Camera-type eye (tissue), 1 donor: ENCODE measurements around a stretch of chr3.

DNA sequence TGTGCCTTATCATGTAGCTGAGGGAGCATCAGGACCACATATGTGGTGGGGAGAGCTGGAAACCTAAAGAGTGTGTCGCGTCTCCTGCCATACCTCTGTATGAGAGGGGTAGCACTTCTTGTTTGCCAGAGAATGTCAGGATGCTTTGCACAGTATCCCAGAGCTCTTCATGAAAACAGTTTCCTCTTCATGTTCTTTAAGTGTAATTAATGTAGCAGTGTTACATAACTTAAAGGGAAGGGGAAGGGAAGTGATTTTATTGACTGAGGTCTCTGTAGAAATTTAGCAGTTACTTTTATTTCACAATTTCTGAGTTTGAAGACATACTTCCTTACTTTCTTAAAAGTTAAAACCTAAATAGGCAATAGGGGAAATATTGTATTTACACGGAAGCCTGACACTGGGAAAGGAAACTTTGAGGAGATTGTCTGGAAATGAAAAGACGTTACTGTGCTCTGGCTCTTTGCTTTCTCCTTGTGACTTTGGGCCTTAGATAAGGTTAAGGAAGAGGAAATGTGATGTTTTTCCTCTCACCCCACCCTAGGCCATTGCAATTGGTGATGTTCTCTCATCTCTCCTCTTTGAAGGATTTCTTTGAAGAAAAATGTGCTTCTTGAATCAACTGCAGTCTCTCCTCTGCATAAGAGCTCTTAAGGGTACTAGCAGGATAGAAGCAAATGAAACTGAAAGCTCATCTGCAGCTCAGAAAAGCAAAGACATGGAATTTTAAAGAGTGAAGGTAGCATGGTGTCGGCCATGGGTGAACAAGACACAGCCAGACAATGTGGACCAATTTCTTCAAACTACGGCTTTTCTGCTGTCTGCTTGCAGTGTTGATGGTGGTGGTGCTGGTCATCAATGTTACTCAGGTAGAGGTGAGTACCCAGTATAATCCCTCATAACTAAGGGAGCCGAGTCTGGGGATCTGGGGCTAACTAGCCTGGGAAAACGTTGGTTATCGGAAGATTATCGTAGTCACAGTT, 6.1 kb downstream of the NXPE3 start:
- RAMPAGE, long total RNA = no peak

DNA sequence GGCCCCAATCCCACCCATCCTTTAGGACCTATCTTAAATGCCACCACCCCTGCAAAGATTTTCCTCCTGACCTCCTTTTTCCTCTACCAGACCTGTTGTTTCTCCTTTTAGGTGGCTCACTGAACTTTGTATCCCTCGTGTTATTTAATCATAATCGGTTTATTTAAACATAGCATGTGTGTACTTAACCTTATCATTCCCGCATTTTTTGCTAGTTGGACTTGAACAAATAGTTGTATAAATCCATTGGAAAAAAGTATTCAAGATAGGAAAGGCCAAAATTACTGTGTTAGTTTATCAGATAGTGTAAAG, 978 bp upstream of the NFKBIZ start:
- RAMPAGE, long total RNA = no peak

DNA sequence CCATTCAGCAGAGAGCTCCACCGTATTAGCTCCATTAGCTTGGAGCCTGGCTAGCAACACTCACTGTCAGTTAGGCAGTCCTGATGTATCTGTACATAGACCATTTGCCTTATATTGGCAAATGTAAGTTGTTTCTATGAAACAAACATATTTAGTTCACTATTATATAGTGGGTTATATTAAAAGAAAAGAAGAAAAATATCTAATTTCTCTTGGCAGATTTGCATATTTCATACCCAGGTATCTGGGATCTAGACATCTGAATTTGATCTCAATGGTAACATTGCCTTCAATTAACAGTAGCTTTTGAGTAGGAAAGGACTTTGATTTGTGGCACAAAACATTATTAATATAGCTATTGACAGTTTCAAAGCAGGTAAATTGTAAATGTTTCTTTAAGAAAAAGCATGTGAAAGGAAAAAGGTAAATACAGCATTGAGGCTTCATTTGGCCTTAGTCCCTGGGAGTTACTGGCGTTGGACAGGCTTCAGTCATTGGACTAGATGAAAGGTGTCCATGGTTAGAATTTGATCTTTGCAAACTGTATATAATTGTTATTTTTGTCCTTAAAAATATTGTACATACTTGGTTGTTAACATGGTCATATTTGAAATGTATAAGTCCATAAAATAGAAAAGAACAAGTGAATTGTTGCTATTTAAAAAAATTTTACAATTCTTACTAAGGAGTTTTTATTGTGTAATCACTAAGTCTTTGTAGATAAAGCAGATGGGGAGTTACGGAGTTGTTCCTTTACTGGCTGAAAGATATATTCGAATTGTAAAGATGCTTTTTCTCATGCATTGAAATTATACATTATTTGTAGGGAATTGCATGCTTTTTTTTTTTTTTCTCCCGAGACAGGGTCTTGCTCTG, 10.3 kb downstream of the NFKBIZ start:
- RAMPAGE, long total RNA = no peak

- RAMPAGE, long total RNA = no peak
Observed at GRCh38 chr3:101863653-101863900, 14.3 kb downstream of the NFKBIZ start.

- RAMPAGE, long total RNA = no peak
Observed at GRCh38 chr3:101942305-101942661, 93.0 kb downstream of the NFKBIZ start.

DNA sequence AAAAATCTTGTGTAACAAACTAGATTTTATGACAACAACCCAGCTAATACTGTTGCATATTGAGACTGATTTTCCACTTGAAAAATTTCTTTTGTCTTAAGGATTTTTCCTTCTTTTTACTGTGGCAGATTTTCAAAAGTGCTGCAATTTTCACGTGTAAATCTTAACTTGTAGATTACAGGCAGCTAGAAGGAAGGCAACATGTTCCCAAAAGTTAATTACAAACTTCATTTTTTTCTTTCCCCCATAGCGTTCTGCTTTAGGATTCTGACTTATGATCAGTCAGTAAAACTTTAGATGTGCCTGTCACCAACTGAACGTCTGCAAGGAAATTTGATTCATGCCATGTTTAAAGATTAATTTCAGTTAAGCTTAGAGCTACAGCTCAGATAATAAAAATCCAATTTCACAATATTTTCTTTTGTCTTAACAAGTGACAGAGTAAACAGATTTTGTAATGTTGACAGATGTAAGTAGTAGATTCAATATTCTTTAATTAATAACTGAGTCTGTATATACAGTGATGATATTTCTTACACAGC, 253.0 kb downstream of the NFKBIZ start:
- RAMPAGE, long total RNA = no peak

GRCh38 chr3:104160435-104160915, 1206.2 kb upstream of the ALCAM start:
- RAMPAGE, long total RNA = no peak

GRCh38 chr3:105539844-105540323, 173.2 kb downstream of the ALCAM start:
- RAMPAGE, long total RNA = no peak

DNA sequence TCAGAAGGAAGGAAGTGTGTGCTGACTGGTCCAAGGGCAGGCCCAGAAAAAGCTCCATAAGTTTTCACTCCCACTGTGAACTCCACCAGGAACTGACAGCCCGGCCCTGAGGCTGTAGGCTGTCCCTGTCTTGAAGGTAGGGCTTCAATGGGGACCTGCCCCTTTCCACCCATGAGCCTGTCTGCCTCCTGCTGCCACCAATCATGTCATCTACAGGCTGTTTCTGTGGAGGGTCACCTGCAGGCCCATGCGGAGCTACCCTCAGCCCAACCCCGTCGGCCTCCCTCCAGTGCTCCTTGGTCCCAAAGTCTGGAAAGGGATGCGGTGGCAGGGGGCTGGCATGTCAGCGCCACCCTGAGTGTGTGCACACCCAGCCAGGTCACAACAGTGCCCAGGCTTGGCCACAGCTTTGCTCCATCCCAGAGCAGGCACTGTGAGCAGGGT, 109.5 kb downstream of the CBLB start:
- RAMPAGE, long total RNA = no peak

GRCh38 chr3:105801432-105801866, 67.4 kb downstream of the CBLB start:
- RAMPAGE, long total RNA = no peak

GRCh38 chr3:106206170-106206569, 337.4 kb upstream of the CBLB start:
- RAMPAGE, long total RNA = no peak

GRCh38 chr3:106206570-106207110, 337.8 kb upstream of the CBLB start:
- RAMPAGE, long total RNA = no peak

GRCh38 chr3:107235484-107236302, 141.5 kb upstream of the CCDC54 start:
- RAMPAGE, long total RNA = no peak

GRCh38 chr3:107571154-107571472, 48.4 kb downstream of the BBX start:
- RAMPAGE, long total RNA = no peak

DNA sequence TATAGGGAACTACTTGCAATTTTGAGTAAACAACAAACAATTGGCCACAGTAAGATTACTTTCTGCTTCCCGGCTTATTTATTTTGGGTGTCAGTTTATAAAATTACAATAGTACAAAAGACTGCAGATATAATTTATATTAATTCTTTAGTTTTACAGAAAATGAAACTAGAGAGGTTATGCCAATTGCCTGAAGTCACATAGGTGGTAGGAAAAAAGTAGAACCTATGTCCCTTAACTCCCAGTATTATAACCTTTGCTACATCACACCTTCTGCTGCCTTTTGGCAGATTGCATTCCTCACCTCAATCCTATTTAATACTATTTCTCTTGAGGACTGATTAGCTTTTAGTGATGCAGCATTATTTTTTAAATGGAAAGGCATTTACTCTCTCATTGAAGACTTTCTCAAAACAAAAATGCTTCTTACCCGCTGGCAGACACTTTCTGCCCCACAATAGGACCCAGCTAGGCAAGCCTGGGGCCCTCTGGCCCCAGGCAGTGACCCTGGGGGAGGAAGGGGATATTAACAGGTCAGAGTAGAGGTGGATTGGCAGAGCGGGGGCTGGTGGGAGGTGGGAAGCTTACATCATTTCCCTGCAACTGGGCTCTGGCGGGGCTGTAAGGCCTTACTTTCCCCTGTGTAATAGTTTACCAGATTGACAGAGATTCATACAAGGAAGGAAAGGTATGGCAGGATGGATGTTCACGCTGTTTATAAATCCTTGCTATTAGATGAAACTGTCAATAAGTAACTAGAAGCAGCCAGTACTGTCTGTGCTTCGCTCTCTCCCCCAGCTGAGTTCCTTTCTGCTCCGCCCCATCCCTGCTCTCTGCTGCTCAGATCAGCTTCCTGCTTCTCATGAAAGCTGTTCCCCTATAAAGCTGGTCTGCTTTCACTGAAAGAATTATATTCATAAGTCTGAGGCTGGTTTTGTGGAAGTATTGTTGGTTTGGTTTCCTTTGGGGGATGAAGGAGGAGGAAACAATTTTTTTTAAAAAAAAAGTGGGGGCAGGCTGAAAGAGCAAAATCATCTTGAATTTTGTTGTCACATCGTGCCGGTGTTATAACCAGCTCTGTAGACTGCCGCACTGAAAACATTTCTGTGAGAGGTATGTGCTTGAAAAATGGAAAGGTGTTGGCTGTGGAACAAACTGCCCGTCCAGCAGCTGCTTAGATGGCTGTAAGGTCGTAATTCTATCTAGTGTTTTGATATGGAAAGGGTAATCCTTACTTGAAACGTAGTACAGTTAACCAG, 76.1 kb downstream of the BBX start:
- RAMPAGE, long total RNA = no peak

GRCh38 chr3:107698937-107699479, 176.2 kb downstream of the BBX start:
- RAMPAGE, long total RNA = no peak

GRCh38 chr3:107833143-107833558, 257.7 kb downstream of the CD47 start:
- RAMPAGE, long total RNA = no peak

- RAMPAGE, long total RNA = no peak
Observed at GRCh38 chr3:108040953-108041410, 49.8 kb downstream of the CD47 start.

DNA sequence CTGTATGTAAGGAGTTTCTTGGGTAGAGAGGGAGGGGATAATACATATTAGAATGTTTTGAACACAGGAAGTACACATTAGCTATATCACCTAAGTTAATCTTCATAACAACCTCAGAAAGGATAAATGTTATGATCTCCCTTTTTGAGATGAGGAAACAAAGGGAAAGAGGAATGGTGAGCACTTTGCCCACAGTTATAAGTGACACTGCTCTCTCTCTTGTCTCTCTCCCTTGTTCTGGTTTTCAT, 2.2 kb upstream of the CD47 start:
- RAMPAGE, long total RNA = no peak

DNA sequence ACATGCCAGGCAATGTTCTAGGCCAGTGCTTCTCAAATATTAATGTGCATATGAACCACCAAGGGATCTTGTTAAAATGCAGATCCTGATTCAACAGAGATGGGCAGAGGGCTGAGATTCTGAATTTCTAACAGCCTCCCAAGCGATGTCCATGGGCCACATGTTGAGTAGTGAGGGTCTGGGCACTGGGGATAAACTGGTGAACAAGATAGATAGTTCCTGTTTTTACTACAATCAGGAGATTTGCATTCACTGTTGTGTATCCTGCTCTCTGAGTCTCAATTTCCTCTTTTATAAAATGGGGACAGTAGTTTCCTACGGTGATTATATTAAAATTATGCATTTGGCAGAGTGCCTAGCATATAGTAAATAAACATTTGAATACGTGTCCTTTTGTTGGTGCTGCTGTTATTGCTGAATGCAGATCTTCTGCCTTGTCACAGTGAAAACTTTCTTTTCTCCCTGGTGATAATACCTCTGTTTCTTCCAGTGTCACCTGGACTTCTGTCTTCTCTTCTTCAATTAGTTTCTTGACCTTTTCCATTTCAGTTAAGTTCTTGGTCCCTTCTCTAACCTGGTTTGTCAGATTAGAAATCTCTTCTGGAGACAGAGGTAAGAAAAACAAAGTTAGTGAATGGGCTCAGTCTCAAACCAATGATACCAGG, 102.5 kb downstream of the MYH15 start:
- RAMPAGE, long total RNA = no peak